Bile duct (tissue), 1 donor: ENCODE measurements around a stretch of chr16.

DNA sequence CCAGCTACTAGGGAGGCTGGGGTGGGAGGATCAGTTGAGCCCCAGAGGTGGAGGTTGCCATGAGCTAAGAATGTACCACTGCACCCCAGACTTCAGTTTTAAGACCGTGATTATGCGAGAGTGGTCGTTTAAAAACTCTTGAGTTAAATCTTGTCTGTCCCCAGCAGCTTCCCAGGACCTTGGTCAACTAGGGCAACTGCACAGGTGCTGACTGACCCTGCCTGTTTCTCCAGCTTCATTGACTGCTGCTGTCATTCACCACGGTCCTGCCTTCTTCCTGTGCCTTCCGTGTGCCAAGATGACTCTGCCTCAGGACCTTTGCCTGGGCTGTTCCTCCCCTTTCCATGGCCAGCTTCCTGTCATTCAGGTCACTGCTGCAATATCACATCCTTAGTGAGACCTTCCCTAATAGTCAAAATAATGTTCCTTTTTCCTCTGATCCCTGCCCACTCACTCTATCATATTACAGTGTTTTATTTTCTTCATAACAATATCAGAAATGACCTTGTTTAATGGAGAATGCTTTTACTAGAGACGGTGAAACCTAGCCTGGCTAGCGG lies 3.9 kb downstream of the KIAA0513 start:
- PRO-cap = no peak

DNA sequence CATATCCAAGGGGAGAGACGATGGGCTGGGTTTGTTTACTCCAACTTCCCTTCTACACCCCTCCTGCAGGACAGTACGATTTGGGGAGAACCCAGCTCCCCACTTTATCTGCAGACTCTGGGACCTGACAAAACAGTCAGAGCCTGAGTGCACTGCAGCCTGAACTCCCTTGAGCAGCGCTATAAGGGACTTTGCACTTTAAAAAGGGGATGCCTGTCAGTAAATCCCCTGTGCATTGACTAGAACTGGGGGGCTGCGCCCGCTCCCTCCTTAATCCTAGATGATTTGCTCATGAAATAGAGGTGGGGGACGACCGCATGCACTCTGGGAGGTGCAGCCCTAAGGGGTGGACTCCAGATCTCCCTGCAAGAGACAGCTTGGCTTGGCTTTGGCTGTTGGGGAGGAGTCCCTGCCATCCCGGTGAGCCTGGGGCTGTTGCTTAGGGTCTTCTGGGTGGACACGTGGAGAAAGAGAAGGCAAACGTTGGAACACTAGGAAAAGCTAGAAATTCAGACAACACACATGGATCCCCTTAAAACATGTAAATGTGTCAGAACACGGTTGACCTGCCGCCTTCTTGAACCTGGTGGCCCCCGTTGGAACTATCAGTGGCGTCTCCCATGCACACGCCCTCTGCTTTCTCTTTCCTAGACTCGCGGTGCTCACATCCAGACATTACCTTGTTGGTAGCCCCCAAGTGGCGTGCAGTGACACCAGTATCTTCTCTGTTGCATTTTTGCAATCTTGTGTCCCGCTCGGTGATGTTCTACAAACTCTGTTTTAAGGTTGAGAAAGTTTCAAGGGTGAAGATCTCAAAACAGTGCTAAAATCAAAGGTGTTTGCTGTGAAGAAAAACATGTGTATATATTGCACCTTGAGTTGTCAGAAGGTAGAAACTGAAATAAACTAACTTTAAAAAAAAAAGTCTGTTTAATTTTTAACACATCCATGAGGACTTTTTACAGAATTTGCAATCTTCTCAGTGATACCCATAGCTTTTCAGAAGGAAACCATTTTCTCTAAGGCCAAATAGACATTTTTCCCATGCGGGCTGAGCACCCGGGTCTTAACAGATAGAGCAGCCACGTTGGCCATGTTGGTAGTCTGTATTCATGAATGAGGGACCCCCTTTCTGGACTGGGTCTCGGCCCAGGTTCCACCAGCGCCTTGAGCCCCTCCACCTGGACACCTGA lies 18.6 kb downstream of the CIBAR2 start:
- PRO-cap = no peak

GRCh38 chr16:85137064-85137310 lies 24.7 kb upstream of the CIBAR2 start:
- PRO-cap = bidirectional peak, plus-strand start at chr16:85137133, minus-strand start at chr16:85136928

GRCh38 chr16:85152557-85153006 lies 40.3 kb upstream of the CIBAR2 start:
- PRO-cap = no peak

- PRO-cap = no peak
Measured at GRCh38 chr16:85171975-85172402, 59.7 kb upstream of the CIBAR2 start.

DNA sequence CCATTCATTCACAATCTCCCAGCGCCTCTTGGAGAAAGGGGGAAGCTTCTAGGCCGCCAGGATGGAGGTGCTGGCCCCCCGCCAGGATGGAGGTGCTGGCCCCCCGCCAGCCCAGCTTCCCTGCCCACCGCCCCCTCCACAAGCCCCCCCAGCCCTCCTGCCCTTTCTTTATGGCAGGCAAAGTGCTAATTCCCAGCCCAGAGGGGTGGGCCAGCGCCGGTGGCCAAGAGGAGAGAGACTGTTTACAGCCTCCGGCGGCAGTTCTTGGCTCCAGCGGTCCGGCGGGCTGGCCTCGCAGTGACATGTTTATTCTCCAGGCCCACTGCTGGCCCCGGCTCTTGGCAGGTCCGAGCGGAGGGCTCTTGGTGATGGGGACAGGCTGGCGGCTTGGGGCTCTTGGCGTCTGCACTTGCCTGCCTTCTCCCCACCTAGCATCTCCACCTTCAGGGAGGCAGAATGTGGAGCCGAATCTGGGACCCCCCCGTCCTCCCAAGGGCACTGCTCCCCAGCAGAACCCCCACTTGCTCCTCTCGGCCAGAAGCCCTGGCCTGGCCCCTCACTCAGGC lies 94.5 kb upstream of the CIBAR2 start:
- PRO-cap = no peak

DNA sequence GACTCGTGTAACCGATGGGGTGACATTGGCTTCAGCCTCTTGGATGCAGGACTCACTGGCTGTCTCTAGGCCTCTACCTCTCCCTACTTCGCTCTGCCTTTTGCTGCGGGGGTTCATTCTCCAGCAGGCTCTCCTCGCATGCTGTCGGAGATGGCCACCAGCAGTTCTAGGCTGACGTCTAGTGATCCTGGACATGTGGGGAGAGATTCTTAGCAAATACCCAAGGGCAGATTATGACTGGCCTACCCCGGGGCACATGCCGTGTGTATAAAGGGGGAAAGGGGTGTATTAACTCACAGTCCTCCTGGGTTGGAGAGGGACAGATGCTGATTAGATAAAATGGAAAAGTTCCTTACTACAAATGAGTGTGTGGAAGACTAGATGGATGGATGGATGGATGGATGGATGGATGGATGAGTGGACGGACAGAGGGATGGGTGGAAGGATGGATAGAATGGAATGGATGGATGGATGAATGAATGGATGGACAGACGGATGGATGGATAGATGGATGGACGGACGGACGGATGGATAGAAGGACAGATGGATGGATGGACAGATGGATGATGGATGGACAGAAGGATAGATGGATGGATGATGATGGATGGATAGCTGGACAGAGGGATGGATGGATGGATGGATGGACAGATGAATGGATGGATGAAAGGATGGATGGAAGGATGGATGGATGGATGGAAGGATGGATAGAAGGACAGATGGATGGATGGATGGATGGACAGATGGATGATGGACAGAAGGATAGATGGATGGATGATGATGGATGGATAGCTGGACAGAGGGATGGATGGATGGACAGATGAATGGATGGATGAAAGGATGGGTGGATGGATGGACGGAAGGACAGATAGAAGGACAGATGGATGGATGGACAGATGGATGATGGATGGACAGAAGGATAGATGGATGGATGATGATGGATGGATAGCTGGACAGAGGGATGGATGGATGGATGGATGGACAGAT lies 118.5 kb upstream of the CIBAR2 start:
- PRO-cap = no peak

- PRO-cap = no peak
Measured at GRCh38 chr16:85295844-85296096, 183.5 kb upstream of the CIBAR2 start.

DNA sequence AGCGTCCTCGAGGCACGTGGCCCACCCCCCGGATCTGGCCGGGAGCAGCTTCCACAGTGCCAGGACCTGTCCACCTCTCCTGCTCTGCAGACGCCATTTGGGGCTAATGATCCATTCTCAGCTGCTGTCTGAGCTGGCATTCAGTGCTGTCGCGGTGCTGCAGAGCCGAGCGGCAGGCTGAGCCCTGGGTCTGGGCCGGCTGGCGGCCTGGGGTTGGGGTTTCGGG lies 197.2 kb upstream of the CIBAR2 start:
- PRO-cap = no peak

- PRO-cap = no peak
Measured at GRCh38 chr16:85311849-85312048, 199.5 kb upstream of the CIBAR2 start.

DNA sequence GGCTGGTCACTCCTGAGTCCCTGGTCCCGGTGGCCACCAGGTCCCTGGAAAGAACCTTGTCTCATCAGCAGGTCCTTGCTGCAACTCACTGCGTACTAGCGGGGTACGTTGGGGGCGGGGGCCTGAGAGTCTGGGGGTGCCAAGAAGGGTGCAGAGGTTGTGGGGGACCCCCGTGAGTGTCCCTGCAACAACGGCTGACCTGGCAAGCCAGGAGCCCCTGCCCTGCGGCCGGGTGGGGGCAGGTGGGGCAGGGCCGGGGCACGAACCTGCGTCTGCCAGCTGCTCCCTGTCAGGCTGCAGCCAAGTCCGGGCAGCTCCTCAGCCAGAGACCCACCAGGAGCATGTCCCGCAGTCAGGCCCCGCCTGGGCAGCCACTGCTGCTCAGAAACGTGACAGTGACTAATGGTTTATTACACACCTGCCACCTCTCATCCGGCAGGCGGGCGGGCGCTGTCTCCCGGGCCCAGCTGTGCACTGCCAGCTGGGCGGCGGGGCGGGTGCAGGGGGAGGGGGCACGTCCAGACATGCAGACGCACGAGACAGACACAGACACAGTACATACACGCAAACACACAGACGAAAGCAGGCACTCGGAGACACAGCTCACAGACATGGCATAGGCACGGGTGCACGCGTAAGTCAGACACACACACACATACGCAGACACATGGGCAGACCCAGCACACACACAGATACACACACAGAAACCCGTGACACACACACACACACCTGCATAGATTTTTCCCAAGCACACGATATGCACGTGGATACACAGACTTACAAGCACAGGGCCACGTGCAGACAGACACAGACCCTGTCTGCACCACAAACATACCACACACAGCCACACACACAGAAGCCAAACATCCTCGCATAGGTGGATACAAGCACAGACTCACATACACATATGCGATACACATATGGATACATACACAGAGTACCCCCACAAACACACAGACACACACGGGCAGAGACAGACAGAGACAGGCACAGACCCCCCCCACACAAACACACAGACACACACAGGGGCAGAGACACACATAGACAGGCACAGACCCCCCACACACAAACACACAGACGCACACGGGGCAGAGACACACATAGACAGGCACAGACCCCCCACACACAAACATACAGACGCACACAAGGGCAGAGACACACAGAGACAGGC lies 248.3 kb upstream of the CIBAR2 start:
- PRO-cap = no peak

- PRO-cap = no peak
Measured at GRCh38 chr16:85383015-85383495, 230.1 kb upstream of the GSE1 start.

DNA sequence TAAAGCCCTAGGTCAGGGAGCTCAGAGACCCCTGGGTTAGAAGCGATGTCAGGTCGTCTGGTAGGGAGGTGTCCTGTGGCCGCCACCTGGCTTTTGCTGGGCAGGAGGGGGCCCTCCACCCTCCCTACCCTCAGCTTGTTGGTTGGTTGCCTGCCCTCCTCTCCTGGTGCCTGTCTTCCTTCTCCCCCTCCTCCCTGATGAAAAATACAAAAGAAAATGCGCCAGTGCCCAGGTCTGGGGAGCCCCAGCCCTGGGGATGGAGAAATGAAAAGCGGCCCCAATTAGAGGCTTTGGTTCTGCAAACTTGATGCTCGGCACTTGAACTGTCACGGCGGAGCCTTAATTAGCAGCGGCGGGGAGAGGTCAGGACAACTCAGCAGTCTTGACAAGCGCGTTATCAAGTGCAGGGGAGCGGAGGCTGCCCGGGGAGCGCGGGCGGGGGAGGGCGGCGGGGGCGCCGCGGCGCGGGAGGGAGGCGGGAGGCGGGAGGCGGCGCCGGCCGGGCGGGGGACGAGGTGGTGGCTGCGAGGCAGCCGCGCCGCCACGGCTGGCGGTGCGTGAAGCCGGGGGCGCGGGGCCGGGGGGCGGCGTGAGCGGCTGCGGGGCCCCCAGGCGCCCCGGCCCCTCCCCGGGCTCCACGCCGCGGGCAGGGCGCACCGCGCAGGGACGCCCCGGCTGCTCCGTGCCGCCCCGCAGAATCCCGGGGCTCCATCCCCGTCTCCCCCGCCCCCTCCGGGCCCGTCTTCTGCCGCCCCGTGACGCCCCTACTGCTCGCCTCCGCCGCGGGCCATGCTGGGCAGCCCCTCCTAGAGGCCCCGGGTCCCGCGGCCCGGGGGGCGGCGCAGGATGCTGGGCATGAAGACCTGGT lies 150.7 kb upstream of the GSE1 start:
- PRO-cap = unidirectional peak, plus-strand start at position 513 of the sequence

DNA sequence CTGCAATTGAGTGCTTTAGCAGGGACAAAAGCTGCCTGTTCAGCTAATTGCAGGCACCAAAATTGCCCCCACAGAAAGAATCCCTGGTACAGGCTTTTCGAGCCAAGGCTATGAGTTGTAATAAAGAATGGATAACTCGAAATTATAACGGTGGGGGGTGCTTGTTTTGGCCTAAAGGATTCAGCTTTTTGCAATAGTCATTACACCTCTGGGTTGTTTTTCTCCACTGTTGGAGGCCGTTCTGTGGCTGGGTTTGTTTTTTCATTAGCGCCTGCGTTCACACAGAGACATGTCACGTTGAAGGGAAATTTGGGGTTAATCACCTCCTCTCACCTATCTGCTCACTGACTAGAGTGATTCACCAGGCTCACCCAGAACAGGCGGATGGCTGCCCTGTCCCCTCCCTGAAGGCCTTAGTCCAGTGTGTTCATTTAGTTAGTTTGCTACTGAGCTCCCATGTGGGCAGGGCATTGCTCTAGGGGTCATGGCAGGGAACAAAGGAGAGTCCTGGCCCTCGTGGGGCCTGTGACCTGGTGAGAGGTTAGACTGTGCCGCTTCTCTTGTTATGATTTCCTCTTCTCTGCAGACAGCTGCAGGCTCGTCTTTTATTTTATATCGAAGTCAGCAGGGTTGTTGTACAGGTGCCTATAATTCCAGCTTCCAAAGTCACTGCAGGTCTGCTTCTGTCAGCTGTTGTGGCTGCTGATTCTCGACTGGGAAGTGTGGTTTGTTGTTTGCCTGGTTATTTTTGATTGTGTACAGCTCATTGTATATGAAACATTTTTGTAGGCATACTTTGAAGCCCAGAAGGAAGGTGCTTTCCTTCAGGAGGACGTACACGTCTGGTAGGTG lies 73.5 kb upstream of the GSE1 start:
- PRO-cap = no peak

DNA sequence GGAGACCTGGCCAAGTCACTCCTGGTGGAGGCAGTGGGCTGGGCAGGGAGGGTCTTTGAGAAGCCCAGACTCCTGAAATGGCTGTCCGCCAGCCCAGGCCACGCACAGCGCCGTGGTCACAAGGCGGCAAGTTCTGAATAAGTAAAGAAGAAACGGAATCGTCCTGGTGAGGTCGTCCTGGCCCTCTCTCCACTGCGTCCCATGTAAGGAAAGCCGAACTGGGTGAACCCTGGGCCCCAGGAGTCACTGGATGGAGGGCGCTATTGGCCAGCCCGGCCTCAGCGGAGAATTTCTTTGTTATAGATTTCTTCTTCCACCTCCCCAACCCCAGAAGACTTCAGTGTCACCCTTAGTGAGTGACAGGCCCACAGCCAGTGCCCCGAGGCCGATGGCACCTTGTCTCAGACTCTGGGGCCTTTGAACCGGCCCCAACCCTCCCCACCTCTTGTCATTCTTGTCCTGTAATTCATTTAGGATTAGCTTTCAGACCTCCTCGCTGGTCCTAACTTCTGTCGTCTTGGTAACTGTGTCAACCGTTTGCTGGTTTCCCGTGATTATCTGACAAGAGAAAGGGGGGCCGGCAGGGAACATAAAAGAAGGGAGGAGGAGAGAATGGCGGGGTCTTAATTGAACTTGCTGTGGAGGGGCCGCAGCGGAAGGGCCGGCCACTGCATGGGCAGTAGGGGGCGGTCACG lies 46.7 kb upstream of the GSE1 start:
- PRO-cap = no peak

- PRO-cap = no peak
Measured at GRCh38 chr16:85592263-85593270, 20.6 kb upstream of the GSE1 start.

DNA sequence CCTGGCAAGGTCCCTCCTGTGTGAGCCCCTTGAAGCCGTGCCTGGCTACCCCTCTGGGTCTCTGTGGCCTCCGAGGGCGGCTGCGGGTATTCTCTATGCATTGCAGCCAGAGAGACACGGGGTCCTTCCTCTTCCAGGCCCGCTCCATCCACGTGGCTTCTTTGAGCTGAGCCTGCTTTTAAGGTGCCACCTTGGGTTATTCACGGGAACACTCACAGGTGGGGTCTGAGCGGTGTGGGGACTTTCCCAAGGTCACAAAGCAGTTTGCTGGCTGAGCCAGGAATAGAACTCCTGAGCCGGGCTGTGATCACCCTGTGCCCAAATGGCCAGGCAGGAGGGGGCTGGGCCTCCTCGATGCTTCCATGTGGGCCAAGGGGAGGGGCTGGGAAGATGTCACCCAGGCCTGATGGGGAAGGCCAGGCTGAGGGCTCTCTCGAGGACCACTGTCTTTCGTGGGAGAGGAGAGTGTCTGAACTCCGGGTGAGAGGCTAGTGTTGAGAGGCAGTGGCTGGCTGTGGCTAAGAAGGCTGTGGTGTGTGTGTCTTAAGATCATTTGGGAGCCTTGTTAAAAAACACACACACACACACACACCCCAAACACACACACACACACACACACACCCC lies 13.0 kb upstream of the GSE1 start:
- PRO-cap = no peak

DNA sequence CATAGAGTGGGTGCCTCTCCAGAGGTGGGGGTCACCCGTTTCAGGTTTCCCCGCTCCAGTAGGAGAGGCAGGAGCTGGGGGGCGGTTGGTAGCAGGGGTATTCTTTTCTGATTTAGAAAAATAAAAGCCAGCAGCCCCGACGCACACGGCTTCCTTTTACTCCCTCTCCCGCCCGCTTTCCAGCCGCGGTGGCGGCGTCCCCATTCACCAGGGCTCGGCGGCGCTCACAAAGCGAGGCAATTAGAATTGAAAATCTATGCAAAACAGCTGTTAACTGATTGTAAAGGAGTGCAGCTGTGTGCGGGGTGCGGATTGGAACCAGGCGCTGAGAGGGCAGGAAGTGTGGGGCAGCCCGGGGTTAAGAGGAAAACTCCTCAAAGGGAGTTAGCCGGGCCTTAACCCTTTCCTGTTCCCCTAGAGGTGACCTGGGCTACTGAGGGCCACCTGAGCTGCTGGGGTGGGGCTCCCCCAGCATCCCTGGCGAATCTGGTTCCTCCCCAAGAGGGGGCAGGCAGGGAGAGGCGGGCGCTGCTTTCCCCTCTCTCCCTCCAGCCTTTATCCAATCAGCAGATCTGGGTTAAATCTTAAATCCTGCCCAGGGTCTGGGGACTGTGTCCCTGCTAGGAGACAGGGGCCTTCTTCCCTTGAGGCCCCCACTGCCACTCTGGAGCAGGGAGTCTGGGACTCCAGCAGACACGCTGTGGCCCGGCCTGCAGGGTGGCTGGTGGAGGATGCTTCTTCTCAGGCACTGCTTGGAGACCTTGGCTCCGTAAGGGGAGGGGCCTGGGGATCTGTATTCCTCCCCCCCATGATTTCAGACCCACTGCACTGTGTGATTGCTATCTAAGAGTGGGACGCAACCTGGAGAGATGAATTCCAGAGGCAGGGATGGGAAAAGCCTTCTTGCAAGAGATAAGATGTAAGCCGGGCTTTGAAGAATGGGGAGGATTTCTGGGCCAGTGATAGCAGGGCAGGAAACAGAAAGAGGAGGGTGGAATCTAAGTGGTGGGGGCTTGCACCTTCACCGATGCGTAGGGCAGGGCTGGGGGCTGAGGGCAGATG lies 5.6 kb upstream of the GSE1 start:
- PRO-cap = no peak

- PRO-cap = no peak
Measured at GRCh38 chr16:85610444-85610925, 2.6 kb upstream of the GSE1 start.

- PRO-cap = no peak
Measured at GRCh38 chr16:85657033-85657694, 31.6 kb downstream of the GINS2 start.